ENCODE results near the gene OR5P2.

DNA sequence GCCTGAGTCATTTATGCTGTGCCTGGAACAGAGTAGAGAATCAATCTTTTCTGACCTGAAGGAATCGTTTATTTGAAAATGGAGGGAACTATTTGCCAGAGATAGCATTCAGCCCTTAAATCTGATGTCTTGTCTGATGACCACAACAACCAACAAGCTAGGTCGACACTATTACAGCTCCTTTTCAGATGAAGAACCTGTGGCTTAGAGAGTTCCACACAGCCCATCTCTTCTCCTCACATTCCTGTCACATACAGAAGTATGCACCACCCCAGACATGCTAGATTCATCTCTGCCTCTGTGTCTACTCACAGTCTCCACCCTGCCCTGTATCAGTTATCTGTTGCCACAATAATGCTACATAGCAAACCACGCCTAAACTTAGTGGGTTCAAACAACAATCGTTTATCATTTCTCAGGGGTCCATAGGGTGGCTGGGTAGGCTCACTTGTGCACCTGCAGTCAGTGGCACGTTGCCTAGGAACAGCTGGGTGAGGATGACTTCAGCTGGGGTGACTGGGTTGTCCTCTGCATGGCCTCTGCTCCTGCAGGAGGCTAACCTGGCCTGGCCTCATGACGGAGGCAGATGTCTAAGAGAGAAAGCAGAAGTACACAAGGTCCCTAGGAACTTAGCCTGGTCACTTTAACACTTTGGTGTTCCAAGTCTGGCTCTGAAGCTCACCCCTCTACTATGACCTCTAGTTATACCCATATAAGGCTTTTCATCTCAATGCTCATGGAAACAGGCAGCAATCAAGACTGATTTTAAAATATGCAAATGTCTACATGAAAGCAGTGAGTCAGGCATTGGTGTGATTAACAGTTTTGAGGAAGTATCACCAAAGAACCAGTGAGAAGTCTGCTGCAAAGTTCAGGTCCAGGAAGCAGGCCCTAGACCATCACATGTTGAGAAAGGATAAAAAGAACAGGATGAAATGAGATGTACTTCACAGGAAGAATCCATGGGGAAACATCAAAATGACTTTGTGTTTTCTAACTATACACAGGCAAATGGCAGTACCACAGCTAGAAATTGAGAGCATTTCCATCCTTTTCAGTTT is 10.7 kb downstream of the OLFML1 start:
- PRO-cap, 7 experiments = no peak in any of the 7 experiments
- RAMPAGE, long total RNA, 2 experiments = no peak in any of the 2 experiments

DNA sequence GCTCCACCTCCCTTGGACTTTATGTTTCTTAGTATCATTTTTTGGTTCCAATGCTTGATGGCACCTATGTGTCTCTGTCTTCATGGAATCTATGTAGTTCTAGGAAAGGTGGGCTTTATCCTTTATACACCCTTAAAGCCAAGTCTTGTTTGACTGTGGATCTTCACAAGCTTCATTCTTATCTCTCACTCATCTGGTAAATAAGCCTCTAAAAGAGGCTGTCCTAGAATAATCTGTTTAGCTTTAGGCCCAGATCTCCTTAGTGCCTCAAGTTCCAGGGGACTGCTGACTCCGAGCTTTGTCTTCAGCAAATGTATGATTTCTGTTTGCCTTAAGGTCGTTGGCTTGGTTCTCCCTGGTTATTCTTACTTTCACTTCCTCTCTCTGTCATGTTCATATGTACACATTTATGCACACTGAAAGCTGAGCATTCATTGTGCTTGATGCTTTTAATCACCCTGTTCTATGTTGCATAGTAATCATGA is 7.0 kb downstream of the PPFIBP2 start:
- PRO-cap, 7 experiments = no peak in any of the 7 experiments
- RAMPAGE, long total RNA, 2 experiments = no peak in any of the 2 experiments

DNA sequence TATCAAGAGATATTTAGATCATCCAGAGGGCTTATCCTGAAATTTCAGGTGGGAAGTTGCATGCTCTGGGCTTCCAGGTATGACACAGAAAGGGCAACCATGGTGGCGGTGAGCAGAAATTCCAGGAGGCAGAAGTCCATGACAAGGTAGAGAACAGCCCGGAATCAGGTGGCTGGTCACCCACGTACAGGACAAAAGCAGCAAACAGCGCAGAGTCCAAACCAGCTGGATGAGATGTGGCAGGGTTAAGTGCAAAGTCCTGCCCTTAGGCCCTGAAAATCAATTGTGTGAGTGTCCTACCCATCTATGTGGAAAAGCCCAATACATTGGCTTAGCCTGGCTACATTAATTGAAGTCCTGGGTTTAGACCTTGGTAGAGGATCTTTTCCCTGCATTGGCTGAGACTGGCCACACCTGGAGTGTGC is 11.6 kb downstream of the PPFIBP2 start:
- PRO-cap, 7 experiments = no peak in any of the 7 experiments
- RAMPAGE, long total RNA, 2 experiments = no peak in any of the 2 experiments

DNA sequence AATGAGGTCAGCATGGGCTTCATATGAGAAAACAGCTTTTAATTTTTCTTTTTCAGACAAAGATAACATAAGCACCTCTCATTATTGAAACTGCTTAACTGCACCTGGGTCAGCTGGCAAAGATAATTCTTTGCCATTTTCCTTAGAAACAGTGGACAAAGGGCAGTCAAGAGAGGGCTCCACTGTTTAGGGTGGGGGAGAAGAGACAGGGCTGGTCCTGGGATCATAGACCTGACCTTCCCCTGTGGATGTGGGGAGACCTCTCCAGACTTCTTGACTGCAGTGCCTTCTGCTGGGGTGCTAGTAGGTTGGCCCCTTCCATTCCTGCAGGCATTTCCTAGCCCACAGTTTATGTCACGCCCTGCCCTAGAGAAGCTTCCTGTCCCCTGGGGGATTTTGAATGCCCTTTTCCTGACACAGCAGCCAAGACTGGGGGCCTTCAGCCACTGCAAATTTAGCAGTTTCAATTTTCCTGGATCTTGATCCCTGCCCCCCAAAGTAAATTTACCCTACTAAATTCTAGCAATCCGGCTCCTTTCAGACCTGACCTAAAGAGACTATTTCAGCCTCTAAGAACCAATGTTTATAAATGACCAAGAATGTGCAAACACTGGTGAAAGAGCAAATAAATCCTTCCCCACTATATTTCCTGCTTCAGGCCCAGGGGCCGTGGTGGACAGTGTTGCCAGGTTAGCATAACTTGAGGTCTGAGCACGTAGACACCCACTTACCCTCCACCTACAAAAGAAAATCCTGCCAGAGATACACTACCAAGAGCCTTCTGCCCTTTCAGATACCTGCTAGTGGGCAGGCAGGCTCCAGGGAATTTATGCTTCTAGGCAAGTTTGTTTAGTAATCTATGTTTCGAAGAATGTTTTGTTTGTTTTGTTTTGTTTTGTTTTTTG is 58.3 kb downstream of the PPFIBP2 start:
- PRO-cap, 7 experiments = no peak in any of the 7 experiments
- RAMPAGE, long total RNA, 2 experiments = no peak in any of the 2 experiments

DNA sequence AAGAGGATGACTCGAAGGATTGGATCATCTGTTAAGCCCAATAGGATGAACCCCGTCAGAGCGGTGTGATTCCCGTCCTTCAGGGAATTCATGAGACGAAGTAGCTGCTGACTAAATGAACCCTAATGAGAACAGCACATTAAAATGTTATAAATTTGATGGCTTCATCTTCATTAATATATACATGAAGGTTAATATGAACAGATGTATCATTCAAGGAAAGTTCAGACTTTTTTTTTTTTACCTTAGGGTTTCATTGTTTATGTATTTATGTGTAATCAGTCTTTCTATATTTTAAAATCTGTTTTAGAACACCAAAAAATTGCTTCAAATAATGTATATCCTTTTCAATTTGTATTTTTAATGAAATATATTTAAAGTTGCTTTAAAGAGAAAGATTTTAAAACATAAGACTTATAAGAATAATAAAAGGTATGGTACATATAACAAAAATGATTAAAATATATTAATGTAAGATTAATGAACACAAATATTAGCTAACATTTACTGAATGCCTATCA is at the start of gene OR5P2:
Gene OR5P2, minus strand, starts transcription at position 92 of the 521 bp plus-strand sequence.
- PRO-cap, 7 experiments = no peak in any of the 7 experiments
- RAMPAGE, long total RNA, 2 experiments = no peak in any of the 2 experiments

DNA sequence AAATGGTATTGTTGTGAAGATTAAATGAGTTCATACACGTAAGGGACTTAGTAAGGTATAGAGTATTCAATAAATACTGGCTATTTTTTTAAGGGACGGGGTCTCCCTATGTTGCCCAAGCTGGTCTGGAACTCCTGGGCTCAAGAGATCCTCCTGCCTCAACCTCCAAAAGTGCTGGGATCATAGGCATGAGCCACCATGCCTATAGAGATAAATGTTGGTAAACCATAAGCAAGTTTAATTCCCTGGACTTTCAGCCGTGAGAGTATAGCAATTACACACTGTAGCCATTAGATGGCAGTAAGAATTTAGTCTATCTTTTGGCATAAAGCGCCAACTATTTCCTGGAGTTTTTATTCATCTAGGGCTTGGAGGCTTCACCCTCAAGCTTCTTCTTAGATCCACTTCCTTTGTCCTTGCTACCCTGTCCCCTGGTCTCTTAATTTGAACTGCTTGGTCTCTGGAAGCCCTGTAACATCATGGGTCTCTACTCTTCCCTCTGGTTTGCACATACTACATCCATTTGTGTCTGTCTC is 38.3 kb downstream of the OR10A6 start:
- PRO-cap, 7 experiments = peak in 1 of 7 experiments; most common plus-strand start position 356 of the sequence (in 1)
- RAMPAGE, long total RNA, 2 experiments = no peak in any of the 2 experiments

GRCh38 chr11:7994918-7995701 is 8.0 kb downstream of the EIF3F start:
- PRO-cap, 7 experiments = no peak in any of the 7 experiments
- RAMPAGE, long total RNA, 2 experiments = no peak in any of the 2 experiments

DNA sequence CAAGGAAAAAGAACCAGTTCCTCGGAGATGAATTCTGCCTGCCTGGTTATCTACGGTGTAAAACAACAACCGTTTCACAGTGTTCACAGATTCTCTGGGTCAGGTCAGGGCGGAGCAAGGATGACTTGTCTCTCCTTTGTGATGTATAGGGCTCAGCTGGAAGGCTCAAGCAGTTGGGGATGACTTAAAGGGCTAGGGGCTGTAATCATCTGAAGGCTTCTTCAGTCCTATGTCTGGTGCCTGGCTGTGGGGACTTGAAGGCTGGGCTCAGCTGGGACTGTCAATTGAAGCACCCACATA is 29.2 kb downstream of the EIF3F start:
- PRO-cap, 7 experiments = no peak in any of the 7 experiments
- RAMPAGE, long total RNA, 2 experiments = no peak in any of the 2 experiments

GRCh38 chr11:8342987-8343237 is 79.2 kb upstream of the LMO1 start:
- PRO-cap, 7 experiments = no peak in any of the 7 experiments
- RAMPAGE, long total RNA, 2 experiments = no peak in any of the 2 experiments

DNA sequence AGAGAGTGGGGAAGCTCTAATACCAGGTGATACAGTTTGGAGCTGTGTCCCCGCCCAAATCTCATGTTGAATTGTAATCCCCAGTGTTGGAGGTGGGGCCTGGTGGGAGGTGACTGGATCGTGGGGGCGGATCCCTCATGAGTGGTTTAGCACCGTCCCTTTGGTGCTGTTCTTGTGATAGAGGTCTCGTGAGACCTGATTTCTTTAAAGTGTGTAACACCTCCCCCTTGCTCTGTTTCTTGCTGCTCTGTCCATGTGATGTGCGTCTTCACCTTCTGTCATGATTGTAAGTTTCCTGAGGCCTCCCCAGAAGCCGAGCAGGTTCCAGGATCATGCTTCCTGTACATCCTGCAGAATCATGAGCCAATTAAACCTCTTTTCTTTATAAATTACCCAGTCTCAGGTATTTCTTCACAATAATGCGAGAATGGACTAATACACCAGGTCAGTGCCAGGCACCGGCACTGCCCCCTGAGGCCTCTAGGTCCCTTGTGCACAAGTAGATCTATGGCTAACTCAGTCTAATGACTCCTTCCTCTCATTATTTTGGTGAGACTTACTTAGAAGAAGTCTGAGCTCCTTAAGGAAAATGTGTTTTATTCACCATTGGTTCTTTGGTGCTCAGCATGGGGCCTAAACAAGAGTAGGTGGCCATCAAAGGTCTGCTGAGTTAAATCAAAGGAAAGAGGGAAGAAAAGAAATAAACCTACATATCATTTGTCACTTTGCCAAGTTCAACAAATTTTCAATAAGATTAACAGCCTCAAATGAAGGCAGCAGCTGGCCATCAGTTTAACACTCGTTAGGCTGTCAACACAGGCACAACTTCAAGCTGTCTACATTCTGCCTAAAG is 40.6 kb downstream of the TRIM66 start:
- PRO-cap, 7 experiments = no peak in any of the 7 experiments
- RAMPAGE, long total RNA, 2 experiments = no peak in any of the 2 experiments

GRCh38 chr11:8662692-8663817 is 19.4 kb downstream of the TRIM66 start:
- PRO-cap, 7 experiments = no peak in any of the 7 experiments
- RAMPAGE, long total RNA, 2 experiments = no peak in any of the 2 experiments

DNA sequence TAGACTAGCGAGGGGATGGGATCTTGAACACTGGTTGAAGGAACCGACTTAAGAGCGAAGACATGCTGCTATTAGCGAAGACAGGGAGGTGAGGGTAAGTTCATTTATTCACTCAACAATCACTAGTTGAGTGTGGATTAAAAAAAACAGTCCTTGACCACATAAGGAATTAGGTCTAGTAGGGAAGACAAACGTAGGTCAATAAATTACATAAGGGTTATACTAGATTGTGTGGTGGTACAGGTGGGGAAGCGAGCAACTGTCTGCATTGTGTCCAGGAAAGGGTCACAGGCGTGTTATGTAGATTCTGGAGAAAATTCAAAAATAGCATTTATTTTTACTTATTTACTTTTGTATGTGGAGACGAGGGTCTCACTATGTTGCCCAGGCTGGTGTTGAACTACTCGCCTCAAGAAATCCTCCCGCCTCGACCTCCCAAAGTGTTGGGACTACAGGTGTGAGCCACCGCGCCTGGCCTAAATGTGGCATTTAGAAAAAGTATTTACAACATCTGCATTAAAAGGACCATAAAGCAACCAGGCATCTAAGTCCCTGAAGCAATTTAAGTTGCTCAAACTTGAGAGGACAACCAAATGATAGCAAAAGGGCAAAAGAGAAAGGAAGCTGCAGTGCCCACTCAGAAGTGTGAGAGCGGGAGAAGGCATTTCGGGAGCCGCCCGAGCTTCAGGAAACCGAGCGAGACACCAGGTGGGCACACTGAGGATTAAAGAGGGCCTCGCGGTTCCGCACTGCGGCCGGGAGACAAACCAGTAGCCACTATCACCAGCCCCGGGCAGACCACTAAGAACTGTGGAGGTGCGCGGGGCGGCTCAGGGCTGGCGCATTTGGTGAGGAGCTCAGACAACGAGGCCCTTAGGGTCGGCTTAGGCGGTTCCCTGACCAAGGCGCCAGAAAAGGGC is 620 bp downstream of the TRIM66 start:
- PRO-cap, 7 experiments = peak in 5 of 7 experiments; most common plus-strand start position 640 of the sequence (in 5); most common minus-strand start position 803 of the sequence (in 1)
- RAMPAGE, long total RNA, 2 experiments = no peak in any of the 2 experiments

DNA sequence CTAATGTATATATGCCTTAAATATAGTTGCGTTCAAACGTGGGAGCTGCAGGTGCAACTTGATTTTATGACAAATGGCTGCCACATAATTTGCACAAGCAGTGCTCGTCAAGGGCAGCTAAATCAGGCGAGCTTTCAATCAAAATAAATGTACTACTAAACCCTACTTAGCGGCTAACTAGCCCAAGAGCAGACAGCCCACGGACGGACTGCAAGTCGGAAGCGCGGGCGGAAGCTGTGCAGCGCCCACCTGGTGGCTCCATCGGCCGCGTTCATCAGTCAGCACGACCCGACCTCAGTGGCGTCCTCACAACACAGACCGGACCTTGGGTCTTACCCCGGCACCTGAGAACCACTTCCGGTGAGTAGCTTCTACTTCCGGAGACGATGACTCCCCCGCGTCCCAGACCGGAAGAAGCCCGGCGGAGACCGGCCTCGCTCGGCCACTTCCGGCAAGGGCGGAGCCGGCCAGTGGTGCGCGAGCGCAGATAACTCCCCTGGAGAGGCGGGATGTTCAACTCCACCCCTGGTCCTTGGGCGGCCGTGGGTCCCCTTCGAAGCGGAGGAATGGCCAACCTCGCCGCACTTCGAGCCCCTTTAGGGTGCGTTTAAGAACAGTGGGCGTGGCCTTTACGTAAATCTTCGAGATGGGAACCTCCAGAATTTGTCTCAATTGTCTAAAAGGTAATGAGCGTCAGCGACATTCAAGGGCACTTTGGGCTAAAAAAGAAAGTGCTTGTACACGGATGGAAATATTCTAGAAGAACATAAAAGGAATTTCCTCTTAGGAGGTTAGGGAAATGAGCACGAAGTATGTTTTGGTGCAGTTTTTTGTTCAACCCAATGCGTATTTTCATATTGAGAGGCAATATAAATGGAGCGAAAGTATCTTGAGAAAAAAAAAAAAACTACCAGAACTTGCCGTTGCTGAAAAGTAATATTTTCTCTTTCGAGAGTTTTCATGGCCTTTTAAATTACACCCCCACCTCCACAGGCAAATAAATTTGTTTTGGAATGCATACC is 6.3 kb downstream of the RPL27A start:
- PRO-cap, 7 experiments = peak in 7 of 7 experiments; most common plus-strand start position 454 of the sequence (in 7); most common minus-strand start position 346 of the sequence (in 4)
- RAMPAGE, long total RNA, 2 experiments = no peak in any of the 2 experiments

DNA sequence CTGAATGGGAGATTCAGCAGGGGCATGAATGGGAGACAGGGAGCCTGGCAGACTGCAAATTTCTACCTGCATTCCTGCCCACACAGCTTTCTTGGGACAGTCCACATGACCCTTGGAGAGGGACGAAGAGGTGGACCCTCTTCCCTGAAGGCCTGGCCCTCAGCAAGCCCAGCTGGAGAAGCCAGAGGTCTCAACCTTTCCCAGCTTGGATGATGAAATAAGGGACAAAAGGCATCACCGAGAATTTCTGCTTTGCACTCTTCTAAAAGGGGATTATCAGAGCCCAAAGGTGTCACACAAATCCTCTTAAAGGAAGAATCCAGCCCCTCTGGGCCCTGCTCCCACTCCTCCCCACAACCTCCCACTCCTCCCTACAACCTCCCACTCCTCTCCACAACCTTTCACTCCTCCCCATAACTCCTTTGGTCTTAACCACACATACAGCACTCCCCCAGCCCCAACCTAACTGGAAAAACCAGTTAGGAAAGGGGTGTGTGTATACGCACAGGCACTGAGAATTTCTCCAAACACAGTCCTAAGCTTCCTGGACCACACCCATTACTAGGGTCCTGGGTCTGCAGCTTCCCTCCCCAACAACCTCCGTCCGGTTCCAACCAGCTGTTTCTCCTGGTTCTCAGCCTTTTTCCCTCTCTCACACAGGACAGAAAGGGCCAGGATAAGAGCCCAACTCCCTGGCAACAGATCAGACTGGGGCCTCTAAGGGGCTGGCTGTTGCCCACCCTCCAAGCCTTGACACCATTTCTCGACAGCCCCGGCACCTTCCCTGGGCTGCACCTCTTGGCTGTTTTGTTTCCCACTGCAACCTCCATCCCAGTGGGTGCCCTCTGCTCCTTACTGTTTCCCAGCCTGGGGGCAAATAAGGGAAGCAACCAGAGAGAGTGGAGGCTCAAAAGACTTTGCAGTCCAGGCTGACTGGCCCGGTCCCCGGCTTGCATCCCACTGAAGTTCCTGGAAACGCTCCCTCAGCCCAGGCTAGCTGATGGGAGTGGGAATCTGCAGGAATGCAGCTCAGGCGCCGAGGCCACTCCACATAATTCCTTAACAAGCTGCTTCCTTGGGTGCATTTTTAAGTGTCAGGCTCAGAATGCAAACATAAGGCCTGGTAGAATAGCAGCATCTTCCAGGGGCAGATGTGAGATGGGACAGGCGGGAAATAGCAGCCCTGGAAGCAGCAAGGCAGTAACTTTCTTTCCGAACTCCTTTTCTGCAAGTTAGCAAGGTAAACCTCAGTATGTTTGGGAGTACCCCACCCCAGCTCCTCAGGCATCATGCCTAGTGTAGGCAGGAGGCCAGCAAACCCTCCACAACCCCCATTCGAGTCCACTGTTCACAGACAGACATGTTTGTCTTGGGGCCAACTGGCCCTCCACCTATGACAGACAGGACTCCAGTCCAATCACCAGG is 38.8 kb downstream of the RPL27A start:
- PRO-cap, 7 experiments = peak in 2 of 7 experiments; most common minus-strand start position 962 of the sequence (in 2)
- RAMPAGE, long total RNA, 2 experiments = no peak in any of the 2 experiments

DNA sequence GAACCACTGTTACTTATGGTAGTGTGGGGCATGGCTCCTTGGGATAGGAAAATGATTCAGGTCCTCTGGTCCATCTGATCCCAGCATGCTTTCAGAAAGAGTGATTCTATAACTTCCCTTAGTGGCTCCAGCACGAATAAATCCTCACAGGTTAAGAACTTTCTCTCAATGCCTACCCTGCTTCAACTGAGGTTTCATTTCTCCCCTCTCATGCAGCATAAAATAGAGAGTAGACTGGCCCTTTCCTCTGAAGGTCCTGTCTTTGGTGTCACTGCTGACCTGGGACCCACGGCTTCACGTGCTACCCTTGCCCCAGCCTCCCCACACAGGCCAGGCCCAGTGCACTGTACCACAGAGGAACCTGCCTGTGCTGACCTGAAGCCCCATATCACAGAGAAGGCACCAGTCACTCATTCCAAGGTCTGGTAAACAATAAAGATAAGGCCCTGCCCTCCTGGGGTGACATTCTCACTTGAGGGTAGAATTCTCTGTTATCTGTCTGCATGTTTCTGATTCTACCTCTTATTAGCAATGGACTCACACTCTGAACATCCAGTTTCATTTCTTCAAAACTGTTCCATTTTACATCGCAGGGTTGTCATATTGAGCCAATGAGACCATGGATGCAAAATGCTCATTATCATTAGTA is 51.2 kb downstream of the RPL27A start:
- PRO-cap, 7 experiments = no peak in any of the 7 experiments
- RAMPAGE, long total RNA, 2 experiments = no peak in any of the 2 experiments

DNA sequence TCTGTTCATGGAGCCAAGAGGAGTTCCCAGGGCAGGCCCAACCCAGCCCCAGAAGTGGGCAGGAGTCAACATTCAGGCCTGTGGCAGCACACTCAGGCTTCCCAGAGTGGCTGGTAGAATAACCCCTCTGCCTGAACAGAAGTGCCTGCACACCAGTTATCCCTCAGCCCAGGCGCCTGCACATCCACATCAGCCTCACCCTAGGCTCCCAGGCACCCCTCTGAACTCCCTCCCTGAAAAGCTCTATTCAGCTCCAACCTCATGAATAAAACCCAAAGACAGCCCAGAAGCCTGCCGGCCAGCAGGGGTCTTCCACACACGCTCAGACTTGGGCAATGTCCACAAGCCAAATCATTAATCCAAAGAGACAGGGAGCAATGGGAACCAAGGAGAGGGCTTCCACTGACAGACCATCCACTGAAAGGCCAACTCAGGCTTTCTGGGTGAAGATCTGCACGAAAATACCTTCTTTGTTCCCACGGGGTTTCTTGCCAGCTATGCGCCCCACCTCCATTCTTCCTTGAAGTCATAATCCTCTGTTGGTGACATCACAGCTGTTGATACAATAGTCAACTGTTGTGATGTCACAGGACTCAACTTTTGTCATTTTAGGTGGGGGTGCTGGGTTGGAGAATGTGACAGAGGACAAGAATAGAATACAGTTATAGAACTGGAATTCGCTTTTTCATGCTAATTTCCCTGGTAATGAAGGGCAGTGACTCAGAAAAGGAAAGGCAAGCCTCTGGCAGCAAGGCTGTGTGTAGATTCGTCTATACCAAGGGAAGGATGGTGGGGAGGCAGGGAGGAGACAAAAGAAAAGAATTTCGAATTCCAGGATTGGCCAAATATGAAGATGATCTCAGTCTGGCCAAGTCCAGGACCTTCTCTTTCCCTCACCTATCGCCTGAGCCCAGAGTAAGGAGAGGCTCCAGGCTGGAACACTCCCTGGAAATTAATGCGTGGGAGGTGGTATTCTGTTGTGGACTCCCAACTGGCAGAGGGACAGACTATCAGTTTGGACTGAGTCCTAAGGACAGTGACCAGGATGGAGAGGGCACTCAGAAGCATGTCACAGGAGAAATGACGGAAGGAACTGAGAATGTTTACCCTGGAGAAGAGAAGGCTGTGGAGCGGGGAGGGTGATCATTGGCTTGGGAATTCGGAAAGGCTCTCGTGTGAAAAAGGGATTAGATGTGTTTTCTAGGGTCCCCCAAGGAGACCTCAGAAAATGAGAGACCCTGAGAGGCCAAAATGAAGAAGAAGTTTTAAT is 43.9 kb downstream of the DENND2B start:
- PRO-cap, 7 experiments = no peak in any of the 7 experiments
- RAMPAGE, long total RNA, 2 experiments = no peak in any of the 2 experiments

GRCh38 chr11:8778164-8778947 is 32.1 kb downstream of the DENND2B start:
- PRO-cap, 7 experiments = peak in 2 of 7 experiments; most common plus-strand start chr11:8778563 (in 1); most common minus-strand start chr11:8778469 (in 2)
- RAMPAGE, long total RNA, 2 experiments = no peak in any of the 2 experiments

DNA sequence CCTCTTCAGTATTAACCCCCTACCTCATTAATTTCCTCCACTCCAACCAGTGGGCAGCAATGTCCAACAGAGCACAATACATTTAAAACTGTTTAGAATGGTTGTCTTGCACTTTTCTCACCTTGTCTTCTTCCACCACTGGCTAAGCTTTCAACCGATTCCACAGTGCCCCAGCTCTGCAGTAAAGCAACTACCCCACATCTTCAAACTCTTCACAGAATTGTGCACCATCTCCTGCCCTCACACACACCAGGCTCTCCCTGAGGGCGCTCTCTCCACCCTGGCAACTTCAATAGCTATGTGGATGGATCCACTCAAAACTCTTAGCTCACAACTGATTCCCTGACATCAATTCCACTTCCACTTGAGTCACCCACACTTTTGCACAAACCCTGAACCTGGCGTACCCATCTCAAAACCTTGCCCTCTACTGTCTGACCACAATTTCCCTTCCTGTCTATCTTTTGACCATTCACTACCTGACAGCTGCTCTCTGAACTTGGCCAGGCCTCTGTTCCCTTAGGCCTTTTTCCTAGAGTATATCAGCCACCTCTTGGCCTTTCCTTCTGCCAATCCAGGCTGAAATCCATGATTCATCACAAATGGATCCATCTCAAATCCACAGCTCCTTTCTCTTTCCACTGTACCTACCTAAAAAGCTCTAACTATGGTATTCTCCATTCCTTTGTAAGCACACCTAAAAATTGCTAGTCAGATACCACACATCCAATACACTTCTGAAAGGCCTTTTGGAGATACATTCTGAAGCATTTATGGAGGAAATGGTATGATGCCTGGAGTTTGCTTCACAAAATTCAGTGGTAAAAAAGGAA is 21.9 kb downstream of the DENND2B start:
- PRO-cap, 7 experiments = no peak in any of the 7 experiments
- RAMPAGE, long total RNA, 2 experiments = no peak in any of the 2 experiments

DNA sequence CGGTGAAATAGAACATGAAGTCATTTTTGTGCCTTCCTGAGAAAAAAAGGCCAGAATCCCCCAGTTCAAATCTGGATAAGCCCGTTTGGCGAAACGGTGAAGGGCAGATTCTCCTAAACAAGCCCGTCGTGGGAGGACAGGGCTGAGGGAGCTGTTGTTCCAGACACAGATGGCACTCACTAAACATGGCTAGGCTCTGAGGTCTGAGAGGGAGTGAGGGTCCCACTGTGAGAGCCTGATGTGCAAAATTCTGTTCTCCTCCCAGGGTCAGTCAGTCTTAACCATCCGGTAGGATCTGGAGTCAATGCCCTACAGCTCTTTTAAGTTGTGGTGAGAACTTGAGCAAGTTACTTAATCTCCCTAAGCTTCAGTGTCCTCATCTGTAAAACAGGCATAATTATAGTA is 40.1 kb downstream of the SCUBE2 start:
- PRO-cap, 7 experiments = no peak in any of the 7 experiments
- RAMPAGE, long total RNA, 2 experiments = no peak in any of the 2 experiments

DNA sequence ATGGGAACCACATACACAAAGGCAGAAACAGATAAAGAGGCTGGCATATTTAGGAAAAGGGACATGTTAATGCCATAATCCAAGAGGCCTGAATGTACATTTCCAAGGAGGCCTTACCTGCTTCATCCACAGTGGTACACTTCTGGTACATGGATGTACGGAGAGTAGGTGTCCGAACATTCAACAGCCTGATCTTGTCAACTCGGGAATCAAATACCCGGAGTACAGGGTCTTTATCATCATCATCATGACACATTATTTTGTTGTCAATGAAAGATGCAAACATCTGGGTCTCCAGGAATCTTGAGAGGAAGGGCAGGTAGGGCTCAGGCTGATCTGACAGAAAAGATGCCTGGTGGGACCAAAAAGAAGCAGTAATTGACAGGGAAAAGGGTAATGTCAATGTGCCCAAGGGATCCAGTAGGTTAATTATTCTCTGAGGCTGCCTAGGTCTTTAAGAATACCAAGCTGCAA is 86.7 kb upstream of the SCUBE2 start:
- PRO-cap, 7 experiments = no peak in any of the 7 experiments
- RAMPAGE, long total RNA, 2 experiments = no peak in any of the 2 experiments